Caco-2 (cell line): ENCODE measurements around a stretch of chr16.

DNA sequence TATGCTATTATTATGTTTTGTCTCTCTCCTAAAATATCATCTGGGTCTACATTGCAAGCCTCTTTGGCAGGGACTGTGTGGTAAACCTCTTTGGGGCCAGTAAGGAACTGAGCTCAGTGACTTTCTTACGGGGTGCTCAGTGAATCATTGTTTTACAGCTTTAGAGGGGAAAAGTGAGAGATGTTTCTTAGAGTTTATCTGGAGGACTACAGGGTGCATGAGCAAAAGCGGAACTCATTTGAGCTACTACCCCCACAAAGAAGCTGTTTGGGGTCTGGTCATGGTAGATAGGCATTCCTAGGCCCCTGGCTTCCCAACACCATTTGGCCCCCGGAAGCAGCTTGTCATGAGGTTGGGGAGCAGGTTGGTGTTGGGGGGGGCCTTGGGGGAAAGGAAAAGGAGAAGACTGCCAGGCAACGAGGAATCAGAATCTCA is 9.9 kb downstream of the CIITA start:
- PRO-cap, result no peak
- RRBS, result no CpG with 5 or more reads among the region's 4 CpGs

GRCh38 chr16:10979577-10980731 is 35.6 kb downstream of the CLEC16A start:
- PRO-cap, result no peak
- RRBS, result 97% methylated on average over 4 of the region's 21 CpGs

DNA sequence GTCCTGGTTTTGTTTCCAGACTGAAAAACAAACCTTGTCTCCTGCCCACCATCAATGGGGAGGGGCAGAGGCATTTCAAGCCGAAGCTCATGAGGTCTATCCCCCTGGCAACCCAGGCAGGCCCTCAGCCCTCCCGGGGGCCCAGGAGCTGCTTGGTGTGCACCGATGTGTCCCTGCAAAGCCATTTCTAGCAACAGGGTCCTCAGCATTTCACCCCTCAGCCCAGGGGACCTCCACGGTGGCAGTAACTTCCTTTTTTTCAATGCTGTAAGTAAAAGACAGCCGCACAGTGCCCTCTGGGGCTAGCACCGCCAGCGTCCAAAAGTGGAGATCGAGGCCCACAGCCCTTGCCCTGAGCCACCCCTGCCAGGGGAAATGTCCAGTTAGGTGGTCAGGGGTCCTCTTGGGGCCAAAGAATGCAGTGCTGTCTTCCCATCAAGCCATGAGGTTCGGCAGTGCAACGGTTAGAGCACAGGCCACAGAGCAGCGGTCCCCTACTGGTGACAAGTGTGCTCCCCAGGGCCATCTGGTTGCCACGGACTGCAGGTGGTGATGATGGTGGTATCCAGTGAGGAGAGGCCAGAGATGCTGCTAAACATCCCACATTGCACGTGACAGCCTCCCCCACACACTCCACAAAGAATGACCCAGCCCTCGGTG is 20.2 kb downstream of the ENSG00000188897 start:
- PRO-cap, result no peak
- RRBS, result no CpG with 5 or more reads among the region's 14 CpGs

DNA sequence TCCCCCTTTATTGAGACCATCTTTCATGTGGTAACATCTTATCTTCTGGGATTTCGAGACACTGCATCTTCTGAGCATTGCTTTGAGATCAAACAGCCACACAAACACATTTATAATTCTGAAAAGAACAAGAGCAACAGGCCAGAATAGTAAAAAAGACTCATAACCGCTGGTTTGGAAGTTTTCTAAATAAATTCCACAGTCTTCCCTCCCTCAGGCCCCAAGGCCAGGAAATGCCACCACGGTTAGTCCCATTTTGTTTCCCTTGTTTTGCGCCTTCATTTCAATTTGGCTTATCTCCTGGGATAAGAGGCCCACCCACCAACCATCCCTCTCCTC is 25.3 kb downstream of the LITAF start:
- PRO-cap, result no peak
- RRBS, result no CpG with 5 or more reads among the region's 4 CpGs

- PRO-cap, result no peak
- RRBS, result 95% methylated on average over 4 of the region's 22 CpGs
Measured at GRCh38 chr16:11572123-11573019, 14.3 kb downstream of the LITAF start.

DNA sequence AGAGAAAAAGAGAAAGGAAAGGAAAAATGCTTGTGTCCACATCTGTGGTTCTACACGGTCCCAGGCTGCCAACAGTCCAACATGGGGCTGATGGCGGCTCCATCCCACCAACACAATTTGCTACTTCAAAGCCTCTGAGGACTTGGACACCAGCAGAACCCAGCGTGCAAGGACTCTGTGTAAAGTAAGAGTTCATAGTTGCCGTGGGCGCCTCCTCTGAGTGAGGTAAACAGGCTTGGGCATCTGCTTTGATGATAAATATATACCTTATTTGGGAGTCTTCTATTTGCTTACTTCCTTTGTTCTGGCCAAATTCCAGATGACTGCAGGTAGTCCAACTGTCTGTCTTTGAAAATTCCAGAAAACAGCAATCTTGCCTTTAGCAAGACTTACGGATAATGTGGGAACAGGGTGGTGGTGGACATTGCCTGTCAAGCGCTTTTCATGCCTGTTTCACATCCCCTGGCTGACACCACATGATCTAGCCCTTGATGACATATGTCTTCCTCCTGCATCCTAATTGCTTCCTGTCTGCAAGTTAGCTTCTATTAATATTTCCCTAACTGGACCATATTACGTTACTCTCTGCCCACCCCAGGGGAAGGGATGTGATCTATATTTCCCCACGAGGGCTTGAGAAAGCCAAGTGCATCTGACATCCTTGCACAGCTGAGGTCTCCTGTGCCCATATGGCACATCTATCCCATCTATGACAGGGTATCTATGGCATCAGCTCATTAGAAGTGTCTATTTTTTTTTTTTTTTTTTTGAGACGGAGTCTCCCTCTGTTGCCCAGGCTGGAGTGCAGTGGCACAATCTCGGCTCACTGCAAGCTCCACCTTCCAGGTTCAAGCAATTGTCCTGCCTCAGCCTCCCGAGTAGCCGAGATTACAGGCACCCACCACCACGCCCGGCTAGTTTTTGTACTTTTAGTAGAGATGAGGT is 9.9 kb downstream of the LITAF start:
- PRO-cap, result no peak
- RRBS, result no CpG with 5 or more reads among the region's 15 CpGs

GRCh38 chr16:11615540-11616330 is 29.0 kb upstream of the LITAF start:
- PRO-cap, result no peak
- RRBS, result no CpG with 5 or more reads among the region's 7 CpGs

GRCh38 chr16:11632250-11633090 is 35.8 kb upstream of the SNN start:
- PRO-cap, result bidirectional peak, plus-strand start at chr16:11632971, minus-strand start at chr16:11632708
- RRBS, result no CpG with 5 or more reads among the region's 21 CpGs

DNA sequence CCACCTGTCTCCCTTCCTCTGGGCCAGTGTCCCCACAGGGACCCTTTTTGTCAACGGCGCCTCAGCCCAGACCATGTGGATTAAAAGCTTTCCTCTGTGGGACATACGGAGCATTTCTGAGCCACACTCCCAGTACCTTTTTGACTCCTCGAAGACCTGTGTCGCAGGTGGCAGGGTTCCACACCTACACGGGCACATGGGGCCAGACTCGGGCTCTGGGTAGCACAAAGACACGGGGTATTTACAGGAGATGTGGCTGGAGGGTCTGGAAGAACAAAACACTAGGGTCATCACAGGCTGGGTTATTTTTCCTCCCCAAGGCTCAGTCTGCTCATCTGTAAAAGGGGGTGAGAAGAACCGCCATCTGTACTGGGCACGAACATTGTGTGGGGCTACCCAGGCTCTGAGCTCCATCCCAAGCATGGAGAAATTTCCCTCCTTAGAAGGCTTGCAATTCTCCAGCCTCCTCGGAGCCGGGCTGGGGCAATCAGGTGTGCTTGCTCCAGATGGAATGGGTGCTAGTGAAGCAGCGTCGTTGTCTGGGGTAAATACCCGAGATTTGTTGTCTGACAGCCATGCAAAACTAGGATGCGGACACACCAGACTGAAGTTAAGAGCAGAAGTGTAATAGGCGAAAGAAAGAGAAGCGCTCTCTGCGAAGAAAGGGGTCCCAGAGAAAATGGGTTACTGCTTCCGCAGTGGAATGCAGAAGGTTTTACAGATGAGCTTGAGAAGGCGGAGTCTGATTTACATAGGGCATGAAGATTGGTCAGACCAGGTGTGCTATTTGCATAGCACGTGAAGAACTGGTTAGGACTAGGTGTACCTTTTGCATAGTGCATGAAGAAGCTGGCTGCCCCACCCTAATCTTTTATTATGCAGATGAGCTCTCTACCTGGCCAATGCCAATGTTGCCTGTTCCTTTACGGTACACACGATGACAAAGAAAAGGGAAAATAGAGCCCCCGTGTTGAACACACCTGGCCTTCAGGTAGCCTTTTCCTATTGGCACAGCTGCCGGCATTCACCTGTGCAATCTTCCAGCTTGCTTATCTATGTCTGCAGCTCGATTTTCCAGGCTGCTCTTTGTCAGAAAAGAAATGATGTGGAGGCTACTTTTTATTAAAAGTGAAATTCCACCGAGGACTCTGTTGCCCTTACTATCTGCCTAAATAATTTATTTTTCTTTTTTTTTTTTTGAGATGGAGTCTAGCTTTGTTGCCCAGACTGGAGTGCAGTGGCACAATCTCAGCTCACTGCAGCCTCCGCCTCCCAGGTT is 32.1 kb upstream of the SNN start:
- PRO-cap, result bidirectional peak, plus-strand start at position 1,033 of the sequence, minus-strand start at position 689 of the sequence
- RRBS, result no CpG with 5 or more reads among the region's 29 CpGs

DNA sequence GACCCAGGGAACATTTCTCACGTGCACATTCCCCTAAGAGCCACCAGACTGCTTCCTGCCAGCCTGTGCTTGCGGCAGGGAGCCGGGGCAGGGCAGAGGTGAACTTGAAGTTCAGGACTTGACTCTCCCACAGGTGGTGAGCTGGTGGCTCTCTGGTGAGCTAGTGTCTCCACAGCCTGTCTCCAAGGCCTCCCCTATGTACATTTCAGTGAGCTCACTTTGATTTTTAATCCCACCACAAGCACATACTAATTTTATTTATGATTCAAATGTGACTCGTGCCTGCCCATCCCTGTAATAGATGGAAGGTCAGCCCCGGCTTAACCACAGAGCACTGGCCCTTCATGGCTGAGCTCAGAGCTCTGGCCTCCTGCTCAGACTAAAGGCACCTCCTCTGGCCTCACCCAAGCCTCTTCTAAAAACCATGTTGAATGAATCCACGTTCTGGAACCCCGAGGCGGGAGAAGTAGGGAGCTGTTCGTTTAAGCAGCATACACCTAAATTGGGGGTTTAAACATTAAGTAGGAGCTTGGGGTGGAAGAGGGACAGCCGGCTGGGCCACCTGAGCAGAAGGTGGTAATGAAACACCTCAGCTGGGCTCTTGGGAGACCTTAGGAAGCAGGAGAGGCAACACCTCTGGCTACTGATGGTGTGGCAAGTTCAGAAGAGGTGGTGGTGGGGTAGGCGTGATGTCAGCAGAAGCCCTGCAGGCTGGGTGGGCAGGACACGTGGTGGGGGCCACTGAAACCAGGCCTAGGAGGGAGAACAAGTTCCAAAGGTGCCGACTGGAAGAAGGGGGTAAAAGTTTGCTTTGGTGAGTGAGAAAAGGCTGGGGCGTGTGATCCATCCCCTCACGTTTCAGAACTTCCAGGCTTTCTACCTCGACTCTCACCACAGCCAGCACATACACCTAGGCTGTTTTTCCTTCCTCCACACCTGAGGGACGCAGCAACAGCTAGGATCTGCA is 9.5 kb downstream of the SNN start:
- PRO-cap, result no peak
- RRBS, result no CpG with 5 or more reads among the region's 17 CpGs

DNA sequence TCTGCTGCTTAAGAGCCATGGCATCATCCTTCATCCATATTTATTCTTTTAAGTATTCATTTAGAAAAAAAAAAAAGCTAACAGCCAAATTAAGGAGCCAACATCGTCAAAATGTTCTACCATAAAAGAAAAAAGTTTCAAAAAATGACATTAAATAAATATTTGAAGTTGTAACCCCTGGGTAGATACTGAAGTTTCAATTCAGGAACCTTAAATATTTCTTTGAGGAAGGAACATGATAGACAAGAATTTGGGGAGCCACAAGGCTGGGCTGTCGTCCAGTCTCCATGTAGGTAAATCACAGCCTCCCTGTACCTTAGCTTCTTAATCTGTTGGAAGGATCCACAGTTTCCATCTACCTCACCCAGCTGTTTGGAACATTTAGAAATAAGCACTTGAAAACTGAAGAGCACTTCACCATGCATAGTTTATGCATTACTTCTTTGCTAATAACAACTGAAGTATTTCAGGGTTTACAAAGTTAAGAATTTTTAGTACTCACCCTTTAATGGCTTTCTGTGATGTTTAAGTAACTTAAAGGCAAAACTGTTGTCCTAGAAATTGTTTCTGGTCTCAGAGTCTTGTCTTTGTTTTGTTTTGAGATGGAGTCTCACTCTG is 17.3 kb downstream of the TXNDC11 start:
- PRO-cap, result no peak
- RRBS, result no CpG with 5 or more reads among the region's 2 CpGs

- PRO-cap, result bidirectional peak, plus-strand start at chr16:11797541, minus-strand start at chr16:11797234
- RRBS, result 3% methylated on average over 22 of the region's 51 CpGs
Measured at GRCh38 chr16:11797374-11798406, 632 bp upstream of the ZC3H7A start.

GRCh38 chr16:11869168-11870383 is 18.2 kb upstream of the RSL1D1 start:
- PRO-cap, result no peak
- RRBS, result no CpG with 5 or more reads among the region's 11 CpGs

GRCh38 chr16:11927401-11927798 is 11.6 kb upstream of the GSPT1 start:
- PRO-cap, result no peak
- RRBS, result no CpG with 5 or more reads among the region's 13 CpGs

DNA sequence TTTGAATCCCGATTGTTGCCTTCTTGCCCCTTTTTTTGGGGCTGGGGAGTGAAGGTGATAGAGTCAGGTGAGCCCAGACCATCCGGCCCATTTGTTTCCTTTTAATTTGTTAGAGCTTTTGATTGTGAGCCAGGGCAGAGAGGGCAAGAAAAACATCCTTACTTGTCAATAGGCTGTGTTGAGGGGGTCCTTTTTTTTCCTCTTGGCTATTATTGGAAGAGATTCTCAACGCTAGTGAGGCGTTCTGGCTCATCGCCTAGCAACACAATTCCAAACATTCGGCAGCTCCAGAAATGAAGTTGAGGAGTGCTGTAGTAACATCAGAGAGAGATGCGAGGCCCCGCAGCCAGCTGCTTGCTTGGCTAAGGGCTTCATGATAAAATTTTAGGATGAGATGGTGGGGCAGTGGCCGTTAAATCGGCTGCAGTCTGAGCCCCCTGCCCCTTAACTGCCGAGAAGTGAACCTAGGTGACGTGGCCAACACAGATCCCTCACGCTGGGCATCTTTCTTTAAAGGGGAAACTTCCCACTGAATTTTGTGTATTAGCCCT is 119.2 kb downstream of the SNX29 start:
- PRO-cap, result no peak
- RRBS, result no CpG with 5 or more reads among the region's 13 CpGs

GRCh38 chr16:12167688-12168359 is 191.3 kb downstream of the SNX29 start:
- PRO-cap, result no peak
- RRBS, result no CpG with 5 or more reads among the region's 11 CpGs

GRCh38 chr16:12202183-12202574 is 225.6 kb downstream of the SNX29 start:
- PRO-cap, result no peak
- RRBS, result no CpG with 5 or more reads among the region's 4 CpGs

GRCh38 chr16:12211734-12212133 is 235.2 kb downstream of the SNX29 start:
- PRO-cap, result no peak
- RRBS, result no CpG with 5 or more reads among the region's 6 CpGs

- PRO-cap, result no peak
- RRBS, result no CpG with 5 or more reads among the region's 3 CpGs
Measured at GRCh38 chr16:12255972-12256426, 279.5 kb downstream of the SNX29 start.

DNA sequence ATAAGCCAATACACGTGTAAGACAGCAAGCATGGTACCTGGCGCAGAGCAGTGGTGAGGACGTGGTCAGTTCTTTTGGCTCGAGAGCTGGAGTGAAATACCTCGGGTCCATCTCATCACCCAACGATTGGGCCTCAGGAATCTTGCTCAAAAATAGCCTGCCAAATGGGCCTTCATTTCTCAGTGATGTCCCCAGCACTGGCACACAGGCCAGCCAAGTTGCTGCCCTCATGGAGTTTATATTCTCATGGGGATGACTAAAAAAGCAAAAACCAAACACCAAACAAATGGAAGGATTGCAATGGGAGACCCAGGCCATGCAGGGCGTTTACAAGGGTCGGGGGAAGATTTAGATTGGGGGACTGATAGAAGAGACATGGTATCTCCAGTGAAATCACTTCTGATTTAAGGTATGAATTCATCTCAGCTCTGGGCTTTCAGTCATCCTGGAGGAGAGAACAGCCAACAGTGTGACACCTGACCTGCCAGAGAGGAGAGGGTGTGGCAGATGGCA is 251.3 kb downstream of the CPPED1 start:
- PRO-cap, result no peak
- RRBS, result no CpG with 5 or more reads among the region's 8 CpGs